LHCN-M2 (cell line): ENCODE results near the genes TEX47 and PTTG1IP2.

DNA sequence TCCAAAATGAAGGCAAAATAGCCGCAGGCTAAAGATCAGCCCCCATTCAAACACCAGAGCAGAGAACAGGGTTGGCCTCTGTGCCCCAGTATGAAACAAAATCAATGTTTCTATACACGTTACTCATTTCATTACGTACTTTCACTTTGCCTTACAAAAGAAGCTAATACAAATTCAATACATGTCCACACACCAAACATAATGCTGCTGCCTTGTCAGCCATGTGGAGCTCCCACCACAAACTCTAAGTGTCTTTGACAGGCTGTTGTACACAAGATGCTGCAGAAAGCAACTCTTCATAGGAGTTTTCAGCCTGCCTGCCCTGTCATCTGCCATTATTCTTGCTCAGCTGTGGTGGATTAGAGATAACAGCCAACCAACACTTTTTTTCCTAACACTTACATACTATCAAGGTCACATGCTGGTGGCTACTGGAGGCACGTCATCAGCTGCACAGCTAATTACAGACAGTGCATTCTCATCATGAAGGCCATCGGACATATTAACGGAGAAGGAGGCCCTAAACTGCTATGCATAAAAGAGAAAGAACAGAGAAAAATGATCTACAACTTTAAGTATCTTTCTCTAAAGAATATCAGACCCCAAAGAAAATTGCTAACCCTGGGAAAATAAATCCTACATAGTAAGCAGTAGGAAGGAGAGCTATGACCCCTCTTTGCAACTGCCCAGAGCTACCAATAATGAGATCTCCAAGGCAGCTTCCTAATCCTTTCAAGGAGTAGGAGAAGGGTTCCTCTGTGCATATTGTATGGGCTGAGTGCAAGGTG, 55.0 kb downstream of the ELAPOR2 start:
- RAMPAGE, long total RNA, result no peak

- RAMPAGE, long total RNA, result no peak
These were observed 439 bp upstream of the DMTF1 start for GRCh38 chr7:87151825-87152202.

GRCh38 chr7:87155689-87156373, 3.6 kb downstream of the DMTF1 start:
- RAMPAGE, long total RNA, result no peak

- RAMPAGE, long total RNA, result no peak
These were observed 13.9 kb downstream of the TMEM243 start for GRCh38 chr7:87205424-87206145.

DNA sequence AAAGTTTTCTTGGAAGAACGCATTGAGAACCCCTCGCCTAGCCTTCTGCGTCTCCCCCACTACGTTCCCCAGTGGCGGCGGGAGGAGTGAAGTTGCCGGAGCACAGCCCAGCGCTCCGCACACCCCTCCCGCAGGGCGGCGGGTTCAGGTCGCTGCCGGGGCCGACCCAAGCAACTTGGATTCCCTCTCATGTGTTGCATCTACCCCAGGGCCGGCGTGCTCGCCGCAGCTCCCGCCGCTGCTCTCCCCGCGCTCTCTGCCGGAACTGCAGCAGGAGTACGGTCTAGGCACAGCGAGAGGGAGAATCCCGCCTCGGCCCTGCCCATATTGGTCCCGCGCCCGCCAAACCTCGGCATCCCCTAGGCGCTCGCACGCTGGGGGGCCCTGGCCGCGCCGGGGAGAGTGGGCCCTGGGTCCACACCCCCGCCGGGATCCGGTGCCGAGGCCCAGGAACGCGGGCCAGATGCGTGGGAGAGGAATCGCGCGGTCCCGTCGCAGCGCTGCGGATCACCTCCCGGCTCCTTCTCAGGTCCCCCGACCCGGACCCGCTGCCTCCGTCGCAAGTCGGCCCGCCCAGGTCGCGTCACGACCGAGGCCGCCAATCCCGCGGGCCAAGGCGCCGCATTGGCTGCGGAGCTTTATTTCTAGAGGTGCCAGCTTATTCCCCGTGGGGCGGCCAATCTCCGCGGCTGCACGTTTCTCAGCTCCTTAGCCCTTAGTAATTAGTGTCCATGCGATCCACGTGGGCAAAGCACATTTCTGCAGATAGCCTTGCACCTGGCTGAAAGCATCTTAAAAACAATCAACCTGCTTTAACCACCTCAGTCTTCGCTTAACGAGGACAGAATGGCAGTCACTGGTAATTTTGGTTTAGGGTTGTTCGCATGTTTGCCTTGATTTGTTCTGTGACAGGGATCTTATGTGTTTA, 745 bp upstream of the TMEM243 start:
- RAMPAGE, long total RNA, result start-site peak on the minus strand centred at position 535 of the sequence, 26 bp wide, 82 reads

DNA sequence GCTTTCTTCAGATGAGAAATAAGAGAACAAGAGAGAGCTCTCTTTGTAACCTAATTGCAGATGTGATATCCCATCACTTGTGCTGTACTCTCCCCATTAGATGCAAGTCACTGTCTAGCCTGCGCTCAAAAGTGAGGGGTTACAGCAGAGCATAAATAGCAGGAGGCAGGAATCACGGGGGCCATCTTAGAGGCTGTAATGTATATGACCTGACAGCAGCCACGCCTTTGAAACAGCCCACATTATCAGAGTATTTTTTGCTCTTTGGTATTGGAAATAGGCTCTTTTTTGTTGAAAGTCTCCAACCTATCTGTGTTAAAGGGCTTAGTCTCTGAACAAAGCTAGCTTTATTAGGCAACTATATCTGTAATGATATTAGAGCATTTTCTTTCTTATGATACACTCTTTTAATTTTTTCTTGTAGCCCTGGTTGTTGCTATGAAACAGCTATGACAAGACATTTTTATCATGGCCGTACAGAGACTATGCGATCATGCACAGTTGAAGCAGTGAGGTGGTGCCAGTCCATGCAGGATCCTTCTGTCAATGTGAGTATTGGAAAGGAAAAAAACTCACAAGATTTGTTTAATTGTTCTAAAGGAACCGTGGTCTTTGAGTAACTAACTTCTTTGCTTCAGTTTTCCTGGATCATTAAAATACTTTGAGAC, 45.8 kb downstream of the CROT start:
- RAMPAGE, long total RNA, result no peak

- RAMPAGE, long total RNA, result no peak
These were observed 10.7 kb downstream of the ABCB4 start for GRCh38 chr7:87464838-87465201.

- RAMPAGE, long total RNA, result no peak
These were observed 635 bp upstream of the RUNDC3B start for GRCh38 chr7:87627496-87628030.

- RAMPAGE, long total RNA, result no peak
These were observed 84.9 kb downstream of the RUNDC3B start for GRCh38 chr7:87713071-87713564.

DNA sequence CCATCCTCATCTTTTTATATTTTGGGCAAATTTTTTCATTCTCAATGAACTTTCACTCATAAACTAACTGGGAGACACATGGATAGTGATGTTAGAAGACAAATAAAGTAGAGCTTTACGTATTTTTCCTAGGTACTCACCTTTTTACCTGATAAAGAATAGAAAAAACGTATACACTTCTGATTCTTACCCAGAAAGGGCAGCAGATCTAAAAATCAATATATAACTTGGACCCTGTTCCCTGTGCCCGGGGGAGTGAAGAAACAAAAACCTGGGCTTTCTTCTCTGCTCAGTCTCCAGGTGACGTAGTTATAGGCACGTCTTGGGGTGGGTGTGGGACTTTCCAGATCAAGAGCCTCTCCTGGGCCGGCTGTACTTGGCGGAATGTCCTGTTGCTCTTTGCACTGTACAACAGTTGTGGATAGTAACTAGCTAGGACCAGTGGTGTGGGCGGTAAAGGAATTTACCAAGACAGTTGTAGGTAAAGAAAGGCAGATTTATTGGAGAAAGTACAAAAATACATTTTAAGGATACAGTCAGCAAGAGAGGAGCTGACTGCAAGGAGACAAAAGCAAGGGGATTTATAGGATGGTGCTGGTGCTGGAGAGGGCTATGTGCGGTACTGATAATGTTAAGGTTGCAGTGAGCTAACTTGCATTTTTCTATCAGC, 40.4 kb upstream of the STEAP4 start:
- RAMPAGE, long total RNA, result no peak

- RAMPAGE, long total RNA, result no peak
These were observed at the start of gene TEX47 for GRCh38 chr7:88795563-88795828. Gene TEX47 (minus strand): TSS chr7:88795737.

DNA sequence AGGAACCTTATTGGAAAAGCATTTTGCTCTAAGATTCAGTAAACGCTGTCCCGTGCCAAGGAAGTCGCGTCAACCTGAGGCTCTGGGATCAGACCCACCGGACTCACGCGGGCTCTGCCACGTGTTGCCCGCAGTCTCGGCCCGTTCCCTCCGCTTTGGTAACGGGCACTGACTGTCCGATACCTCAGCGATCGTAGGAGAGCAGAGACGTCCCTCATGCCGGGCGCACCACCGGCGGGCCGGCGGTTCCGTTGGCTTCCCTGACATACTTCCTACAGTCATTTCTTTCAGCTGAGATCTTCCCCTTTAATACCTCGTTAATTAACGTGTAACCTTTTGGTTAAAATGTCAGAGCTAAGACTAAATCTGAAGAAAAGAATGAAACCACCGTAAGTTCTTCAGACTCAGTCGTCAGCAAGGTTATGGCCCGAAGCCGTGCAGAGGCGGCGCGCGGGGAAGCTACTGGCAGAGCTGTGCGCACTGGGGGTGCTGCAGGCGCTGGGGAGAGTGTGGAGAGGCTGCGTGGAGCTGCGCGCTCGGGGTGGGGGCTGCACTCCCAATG, 35.7 kb upstream of the STEAP1 start:
- RAMPAGE, long total RNA, result no peak

DNA sequence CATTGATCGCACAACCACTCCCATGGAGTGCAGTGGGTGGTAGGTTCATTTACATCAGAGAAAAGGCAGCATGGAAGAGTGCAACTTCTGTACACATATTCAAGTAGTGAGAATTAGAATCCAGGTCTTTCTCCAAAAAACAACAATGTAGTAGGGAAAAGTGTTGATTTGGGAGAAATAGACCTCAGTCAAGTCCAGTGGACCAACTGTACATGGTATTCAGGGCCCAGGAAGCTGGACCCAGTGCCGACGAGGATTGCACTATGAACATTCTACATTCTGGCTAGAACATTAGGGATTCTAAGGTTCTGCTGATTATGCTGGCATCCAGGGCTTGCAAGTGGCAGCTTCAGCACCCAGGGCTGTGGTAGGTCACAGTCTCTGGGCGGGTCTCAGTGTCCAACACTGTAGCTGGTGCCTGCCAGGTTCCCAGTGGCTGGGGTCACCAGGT, at the start of gene PTTG1IP2:
Gene PTTG1IP2 (plus strand): TSS at position 314 of the 451 bp plus-strand sequence.
- RAMPAGE, long total RNA, result no peak

DNA sequence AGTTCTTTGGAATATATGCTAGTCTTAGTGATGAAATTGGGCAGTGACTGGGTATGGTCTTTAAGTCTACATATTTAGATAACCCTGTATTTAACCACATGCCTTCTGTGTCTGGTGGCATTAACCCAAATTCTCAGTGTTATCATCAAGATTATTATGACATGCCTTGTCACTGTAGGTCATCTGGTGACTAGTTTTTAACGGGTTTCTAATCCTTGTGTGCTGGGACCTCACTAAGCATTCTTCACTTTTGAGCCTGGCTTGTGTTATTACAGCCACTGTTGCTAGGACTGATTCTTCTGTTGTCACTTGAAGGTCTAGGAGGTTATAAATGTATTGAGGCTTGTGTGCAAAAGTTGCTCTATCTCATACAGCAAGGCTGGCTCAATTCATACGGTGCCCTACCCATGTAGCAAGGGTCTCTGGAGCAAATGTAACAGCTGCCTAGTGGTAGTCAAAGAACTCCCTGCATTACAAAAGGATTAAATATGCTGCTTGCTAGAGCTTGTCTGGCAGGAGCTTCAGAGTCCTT, 65.4 kb downstream of the CDK14 start:
- RAMPAGE, long total RNA, result no peak

GRCh38 chr7:90710234-90710874, 114.2 kb downstream of the CDK14 start:
- RAMPAGE, long total RNA, result no peak

DNA sequence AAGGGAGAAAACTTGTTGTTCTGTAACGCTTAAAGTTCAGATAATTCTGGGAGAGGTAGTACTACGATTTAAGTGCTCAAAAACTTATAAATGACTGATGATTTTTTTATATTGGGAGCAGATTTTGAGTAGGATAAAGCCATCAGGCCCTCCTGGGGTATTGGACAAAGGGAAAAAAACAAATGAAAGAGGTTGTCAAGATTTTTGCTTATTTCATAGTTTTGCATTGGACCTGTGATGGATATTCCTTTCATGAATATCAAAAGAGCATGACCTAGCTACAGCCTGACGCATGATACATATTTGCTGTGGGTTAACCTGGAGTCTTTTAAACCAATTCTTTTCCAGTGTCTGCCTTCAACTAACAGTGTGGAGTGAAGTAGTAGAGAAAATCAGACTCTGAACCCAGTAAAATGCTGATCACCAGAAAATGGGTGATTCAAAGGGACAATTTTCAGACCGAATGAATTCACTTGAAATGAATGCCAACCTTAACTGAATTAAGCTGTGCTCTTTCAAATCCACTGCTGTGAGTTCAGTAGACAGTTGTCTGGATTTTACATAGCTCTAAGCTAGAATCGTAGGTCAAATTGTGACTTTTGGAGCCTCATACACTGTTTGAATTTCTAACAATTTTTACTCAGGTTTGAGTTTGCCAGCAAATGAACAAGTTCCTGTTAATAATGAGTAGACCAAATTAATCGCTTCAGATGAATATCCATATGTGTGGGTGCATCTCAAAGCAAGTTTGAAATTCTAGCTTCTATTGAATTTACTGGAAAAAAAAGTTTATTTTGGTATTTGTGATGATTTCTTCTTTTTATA, 123.0 kb downstream of the CDK14 start:
- RAMPAGE, long total RNA, result no peak

- RAMPAGE, long total RNA, result no peak
These were observed 125.2 kb downstream of the CDK14 start for GRCh38 chr7:90721298-90721830.

- RAMPAGE, long total RNA, result no peak
These were observed 170.5 kb downstream of the CDK14 start for GRCh38 chr7:90766684-90767024.

- RAMPAGE, long total RNA, result no peak
These were observed 182.1 kb upstream of the FZD1 start for GRCh38 chr7:91082135-91082436.

- RAMPAGE, long total RNA, result no peak
These were observed 35.9 kb downstream of the FZD1 start for GRCh38 chr7:91300005-91300716.